ENCODE measurements around the genes PSMD14 and GCG.

GRCh38 chr2:160379463-160379793 lies 114.2 kb downstream of the RBMS1 start:
- PRO-cap = no peak

- PRO-cap = no peak
Measured at GRCh38 chr2:160387608-160388352, 105.8 kb downstream of the RBMS1 start.

- PRO-cap = no peak
Measured at GRCh38 chr2:160405101-160406107, 88.2 kb downstream of the RBMS1 start.

- PRO-cap = bidirectional peak, plus-strand start at chr2:160407048, minus-strand start at chr2:160407047
Measured at GRCh38 chr2:160406574-160407290, 86.9 kb downstream of the RBMS1 start.

DNA sequence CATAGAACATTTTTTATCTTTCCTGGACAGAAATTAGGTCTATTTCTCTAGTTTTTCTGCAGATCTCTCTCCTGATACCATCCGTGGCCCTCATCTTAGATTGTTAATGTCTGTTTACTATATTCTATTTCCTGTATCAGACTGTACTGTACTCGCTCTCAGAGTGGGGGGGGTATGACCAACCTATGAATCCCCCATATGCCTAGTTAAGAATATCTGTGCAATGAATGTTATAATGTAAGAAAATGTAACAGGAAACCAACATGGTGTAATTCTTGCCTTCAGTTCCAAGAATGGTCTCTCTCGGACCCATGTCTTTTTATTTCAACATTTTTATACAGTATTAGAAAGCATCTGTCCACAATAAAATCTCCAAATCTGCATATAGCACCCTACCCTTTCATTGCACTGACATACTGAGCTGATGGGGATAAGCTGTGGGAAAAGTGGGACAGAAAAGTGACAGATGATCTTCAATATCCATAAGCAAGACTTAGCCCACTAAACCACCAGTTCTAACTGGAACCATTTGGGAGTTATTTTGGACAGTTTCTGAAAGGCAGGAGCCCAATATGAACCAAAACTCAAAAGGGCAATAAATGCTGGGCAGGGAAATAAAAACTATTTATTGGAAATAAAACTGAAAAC lies 22.9 kb downstream of the RBMS1 start:
- PRO-cap = no peak

DNA sequence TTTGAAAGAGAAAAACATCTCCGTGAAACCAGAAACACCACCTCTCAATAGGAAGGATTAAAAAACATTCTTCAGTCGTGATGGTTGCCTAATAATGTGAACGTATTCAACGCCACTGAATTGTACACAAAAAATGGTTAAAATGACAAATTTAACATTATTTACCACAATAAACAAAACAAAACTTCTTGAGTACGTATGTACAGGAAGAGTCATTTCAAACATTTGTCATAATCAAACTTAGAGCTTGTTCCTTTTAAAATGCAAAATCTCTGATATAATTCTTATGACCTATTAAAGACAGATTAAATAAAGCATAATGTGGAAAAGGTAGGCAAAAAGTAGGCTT lies 19.2 kb downstream of the RBMS1 start:
- PRO-cap = no peak

- PRO-cap = no peak
Measured at GRCh38 chr2:161159428-161159767, 830 bp upstream of the TANK start.

DNA sequence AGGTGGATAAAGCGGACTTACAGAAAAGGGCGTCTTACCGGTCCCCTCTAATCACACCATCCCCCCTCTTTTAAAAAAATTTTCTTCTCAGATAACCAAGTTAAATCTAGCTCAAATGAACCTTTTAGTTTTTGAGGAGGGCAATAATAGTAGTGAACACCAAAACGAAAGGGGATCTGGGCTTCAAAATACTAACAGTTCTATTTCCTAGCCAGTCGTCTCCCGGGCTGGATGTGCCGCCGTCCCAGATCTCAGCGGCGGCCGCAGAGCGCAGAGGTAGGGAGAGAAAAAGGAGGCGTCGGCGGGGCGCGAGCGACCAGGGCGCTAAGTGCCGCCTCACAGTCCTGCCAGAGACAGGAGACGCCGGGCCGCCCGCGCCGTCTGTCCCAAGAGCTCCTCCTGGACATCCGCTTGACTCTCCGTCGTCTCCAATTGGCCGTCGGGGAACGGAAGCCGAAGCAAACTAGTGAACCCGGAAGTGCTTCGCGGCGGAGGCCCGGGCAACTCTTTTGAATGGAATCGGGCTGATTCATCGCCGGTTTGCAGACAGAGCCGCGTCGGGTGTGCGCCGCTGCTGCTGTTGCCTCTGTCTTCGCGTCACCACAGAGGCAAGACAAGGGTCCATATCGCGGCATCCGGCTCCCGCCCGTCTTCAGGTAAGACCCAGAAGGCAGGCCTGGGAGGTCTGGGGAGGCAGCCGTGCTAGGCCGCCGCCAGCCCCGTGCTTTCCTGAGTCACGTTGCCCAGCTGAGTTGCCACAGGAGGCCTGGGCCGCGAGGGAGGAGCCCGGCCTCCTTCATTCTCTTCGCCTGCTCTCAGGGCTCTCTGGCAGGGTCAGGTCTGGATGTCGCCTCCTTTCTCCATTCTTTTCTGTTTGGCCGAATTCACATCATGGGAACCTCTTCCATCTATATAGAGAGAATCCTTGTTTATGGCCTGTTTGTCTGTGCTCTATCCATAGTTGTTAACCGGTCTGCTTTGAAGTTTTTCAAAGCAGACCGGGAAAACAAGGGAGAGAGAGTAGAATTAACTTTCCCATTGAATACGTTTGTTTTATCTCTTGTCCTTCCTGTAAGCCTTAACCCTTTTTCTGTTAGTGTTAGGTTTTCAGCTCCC lies at the start of gene PSMD14:
PSMD14 (plus strand) TSS at position 477 of the 1,116 bp plus-strand sequence.
- PRO-cap = bidirectional peak, plus-strand start at position 545 of the sequence, minus-strand start at position 434 of the sequence

DNA sequence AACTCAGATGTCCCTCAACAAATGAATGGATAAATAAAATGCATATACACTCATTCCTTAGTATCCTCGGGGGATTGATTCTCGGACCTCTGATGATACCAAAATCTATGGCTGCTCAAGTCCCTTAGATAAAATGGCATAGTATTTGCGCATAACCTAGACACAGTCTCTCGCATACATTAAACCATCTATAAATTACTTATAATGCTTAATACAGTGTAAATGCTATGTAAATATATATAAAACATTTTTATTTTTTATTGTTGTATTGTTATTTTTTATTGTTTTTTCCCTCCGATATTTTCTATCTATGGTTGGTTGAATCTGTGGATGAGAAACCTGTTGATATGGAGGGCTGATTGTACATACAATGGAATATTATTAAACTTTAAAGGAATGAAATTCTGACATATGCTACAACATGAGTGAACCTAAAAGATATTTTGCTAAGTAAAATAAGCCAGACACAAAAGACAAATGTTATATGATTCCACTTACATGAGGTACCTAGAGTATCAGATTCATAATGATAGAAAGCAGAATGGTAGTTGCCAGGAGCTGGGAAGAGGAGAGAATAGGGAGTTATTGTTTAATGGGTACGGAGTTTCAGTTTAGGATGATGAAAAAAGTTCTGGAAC lies 18.5 kb downstream of the PSMD14 start:
- PRO-cap = no peak

DNA sequence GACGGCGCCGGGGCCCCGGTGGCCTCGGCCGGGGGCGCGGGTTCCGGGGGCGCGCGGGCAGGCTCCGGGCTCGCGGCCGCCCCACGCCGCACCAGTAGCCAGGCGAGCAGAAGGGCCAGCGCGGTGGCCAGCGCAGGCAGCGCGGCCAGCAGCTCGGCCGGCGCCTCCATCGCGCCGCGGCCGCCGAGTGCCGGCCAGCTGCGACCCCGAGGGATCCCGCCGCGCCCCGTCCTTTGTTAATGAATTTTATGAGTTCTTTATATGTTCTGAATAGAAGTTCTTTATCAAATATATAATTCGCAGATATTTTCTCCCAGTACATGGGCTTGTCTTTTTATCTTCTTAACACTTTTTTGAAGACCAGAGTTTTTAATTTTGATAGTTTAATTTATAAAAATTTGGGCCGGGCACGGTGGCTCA lies 32.9 kb downstream of the PSMD14 start:
- PRO-cap = no peak

DNA sequence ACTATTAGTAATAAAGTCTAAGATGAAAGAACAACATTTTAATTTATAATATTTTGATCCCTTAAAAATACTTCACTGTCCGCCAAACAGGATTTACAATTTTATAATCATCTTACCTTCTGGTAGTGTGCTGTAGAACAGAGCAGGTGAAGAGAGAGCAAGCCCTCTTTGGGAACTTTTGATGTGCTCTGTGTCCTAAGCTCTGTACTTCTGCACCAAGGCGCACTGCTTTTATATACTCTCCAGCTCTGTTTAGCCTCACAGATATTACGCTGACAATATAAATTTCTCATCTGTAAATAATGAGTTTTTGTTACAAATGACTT lies at the start of gene GCG:
GCG (minus strand) TSS at position 206 of the 326 bp plus-strand sequence.
- PRO-cap = no peak

GRCh38 chr2:162310607-162311031 lies 7.9 kb downstream of the IFIH1 start:
- PRO-cap = no peak

DNA sequence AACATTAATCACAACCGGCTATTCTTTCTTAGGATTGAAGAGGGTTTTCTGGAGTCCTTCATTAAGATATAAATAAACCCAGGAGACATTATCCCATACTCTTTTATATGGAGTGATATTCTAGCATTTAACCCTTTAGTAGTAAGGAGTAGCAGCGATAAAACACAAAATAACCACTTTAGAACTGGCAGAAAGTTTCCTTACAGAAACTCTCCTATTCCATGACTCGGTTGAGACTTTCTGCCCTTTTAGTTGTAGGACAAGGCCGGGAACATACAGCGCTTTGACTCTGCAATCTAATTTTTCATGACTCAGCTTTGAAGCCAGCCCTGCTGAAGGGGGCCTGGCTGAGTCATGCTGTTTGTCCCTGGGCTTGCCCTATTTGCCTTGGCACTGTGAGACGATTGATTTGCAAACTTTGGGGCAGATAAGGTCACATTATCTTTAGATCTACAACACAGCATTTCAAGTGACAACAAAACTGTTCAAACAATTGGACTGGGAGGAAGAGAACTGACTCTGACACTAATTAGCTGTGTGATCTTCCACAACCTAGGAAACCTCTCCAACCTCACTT lies 238.4 kb downstream of the GCA start:
- PRO-cap = no peak

- PRO-cap = no peak
Measured at GRCh38 chr2:162768540-162769059, 70.0 kb downstream of the KCNH7 start.

DNA sequence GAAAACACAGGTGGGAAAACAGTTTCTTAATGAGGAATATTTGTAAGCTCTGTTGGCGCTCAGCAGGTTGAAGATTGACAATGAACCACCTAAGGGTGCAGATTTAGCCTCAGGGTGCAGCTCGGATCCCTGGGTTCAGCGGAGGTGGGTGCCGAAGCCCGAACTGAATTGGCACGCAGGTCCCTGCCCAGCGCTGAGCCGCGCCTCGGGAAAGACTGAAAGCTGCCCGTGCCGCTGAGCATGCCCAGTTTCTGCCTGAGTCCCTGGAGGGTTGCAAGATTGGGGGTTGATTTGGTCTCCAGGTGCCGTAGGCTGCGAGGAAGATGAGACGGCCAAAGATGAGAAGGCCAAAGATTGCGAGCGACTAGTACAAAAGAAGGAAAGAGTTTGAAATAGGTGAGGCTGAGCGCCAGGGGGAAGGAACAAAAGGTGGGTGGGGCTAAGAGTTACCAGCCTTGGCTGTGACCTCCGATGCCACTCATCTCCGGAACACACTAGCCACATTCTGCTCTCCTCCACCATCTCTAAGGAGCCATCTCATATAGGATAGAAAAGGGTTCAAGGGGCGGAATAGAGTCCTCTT lies 840 bp upstream of the KCNH7 start:
- PRO-cap = no peak

- PRO-cap = no peak
Measured at GRCh38 chr2:163727922-163728139, 8.0 kb downstream of the FIGN start.

GRCh38 chr2:164564160-164564474 lies 57.2 kb downstream of the GRB14 start:
- PRO-cap = no peak

- PRO-cap = no peak
Measured at GRCh38 chr2:164652959-164653484, 31.7 kb upstream of the GRB14 start.

DNA sequence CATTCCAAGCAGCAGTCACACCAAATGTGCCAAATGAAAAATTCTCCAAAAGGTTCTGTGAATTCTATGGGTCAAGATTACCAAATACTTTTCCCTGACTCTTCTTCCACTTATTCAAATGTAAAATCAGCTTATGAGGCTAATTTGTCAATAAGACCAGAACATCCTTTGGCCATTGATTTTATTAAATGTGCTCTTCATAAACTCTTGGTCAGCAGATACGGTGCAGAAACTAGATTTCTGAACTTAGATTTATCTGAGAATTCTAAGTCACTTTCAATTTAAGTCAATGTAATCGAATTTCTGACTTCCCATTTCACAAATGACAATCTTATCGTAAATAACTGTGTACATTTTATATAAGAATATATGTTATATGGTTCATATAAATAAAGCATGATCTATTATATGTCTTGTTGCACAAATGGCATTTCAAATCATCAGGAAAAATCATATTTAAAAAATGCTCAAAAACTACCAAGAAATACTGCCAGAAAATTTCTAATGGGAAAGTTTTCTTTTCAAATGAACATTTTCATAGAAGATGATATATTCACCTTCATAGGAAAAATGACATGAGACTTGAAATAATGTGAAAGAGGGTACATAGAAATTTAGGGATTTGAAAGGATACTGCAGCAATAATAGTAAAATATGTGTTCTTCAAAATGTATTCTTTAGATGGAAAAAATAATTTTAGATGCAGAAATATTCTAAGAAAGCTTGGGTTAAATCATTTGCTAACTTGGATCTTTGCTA lies 94.8 kb upstream of the GRB14 start:
- PRO-cap = no peak

DNA sequence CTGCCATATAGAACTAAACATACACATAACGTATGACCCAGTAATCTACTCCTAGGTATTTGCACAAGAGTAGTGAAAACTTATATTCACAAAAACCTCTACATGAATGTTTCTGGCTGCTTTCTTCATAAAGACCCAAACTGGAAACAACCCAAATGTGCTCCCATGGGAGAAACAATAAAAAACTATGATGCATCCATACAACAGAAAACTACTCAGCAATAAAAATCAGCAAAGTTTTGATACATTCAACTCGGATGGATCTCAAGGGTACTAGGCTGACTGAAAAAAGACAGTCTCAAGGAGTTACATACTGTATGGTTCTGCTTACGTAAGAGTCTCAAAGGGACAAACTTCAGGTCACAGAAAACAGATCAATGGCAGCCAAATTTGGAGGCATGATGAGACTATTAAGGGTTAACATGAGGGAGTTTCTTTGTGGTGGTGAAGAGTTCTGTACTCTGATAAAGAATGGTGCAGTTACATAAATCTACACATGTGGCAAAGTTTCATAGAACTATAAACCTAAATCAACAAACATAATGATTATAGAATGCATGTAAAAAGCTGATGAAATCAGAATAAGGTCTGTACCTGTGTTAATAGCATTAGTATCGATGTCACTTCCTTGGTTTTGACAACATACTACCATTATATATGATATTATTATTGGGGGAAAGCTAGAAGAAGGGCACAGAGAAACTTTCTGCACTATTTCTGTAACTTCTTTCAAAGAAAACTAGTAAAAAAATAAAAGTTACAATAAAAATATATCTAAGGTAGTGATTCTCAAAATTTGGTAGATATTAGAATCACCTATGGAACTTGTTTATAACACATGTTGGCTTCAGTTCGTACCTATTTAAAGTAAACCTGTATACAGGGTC lies 81.4 kb downstream of the COBLL1 start:
- PRO-cap = no peak